ENCODE measurements around a stretch of chr12.

- PRO-cap = unidirectional peak, minus-strand start at chr12:96366168
- RAMPAGE, long total RNA, 4 experiments = start-site peak on the minus strand in 1 of 4 experiments, at chr12:96365931-96366074 at its widest, 6 reads per replicate
Observed at GRCh38 chr12:96365747-96366220, 34.5 kb downstream of the CDK17 start.

GRCh38 chr12:96400793-96401843 is 879 bp upstream of the CDK17 start:
- PRO-cap = unidirectional peak, minus-strand start at chr12:96401459
- RAMPAGE, long total RNA, 4 experiments = no peak in any of the 4 experiments

DNA sequence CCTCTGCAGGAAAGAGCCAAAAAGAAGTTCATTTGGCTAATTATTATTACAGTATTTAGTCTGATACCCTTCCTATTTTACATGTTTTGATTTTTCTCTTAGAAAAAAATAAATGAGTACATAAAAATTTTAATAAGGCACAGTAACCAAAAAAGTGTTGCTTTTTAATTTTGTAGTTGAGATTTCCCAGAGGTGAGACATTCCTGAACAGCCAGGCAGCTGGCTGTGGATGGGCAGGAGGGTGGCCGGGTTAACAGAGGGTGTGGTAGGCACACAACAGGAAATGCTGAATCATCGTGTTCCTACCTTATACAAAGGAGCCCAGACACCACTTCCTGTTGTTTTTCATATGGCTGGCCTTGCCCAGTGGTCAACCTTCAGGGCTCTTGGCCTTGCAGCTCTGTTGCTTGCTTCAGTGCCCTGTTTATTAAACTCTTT is 11.6 kb downstream of the CFAP54 start:
- PRO-cap = unidirectional peak, plus-strand start at position 338 of the sequence
- RAMPAGE, long total RNA, 4 experiments = no peak in any of the 4 experiments

DNA sequence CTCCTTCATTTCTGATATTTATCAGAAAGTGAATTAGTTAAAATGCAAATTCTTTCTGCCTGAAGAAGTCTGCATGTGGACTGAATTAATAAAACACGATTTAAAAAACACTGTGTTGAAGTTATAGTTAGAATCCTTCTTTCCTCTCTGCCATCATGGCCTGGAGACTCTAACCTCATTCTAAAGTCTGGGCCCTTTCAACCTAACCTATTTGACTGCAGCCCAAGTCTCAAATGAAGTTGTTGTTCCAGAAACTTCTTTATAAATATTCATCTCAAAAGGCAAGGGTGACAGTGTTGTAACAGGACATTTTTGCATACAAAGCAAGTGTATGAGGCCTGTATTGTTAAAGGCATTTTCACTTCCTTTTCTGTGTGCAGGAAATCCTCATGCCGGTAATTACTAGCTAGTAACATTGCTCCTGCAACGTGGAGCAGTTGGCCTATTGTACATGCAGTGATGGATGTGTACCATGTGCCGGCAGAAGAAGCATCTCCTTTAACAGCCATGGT is 399.0 kb downstream of the NEDD1 start:
- PRO-cap = unidirectional peak, minus-strand start at position 234 of the sequence
- RAMPAGE, long total RNA, 4 experiments = no peak in any of the 4 experiments

GRCh38 chr12:97512289-97512974 is 605.4 kb downstream of the NEDD1 start:
- PRO-cap = no peak
- RAMPAGE, long total RNA, 4 experiments = no peak in any of the 4 experiments

DNA sequence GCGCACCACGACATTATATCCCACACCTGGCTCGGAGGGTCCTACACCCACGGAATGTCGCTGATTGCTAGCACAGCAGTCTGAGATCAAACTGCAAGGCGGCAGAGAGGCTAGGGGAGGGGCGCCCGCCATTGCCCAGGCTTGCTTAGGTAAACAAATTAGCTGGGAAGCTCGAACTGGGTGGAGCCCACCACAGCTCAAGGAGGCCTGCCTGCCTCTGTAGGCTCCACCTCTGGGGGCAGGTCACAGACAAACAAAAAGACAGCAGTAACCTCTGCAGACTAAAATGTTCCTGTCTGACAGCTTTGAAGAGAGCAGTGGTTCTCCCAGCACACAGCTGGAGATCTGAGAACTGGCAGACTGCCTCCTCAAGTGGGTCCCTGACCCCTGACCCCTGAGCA is 791.2 kb upstream of the TMPO start:
- PRO-cap = unidirectional peak, plus-strand start at position 284 of the sequence
- RAMPAGE, long total RNA, 4 experiments = no peak in any of the 4 experiments

- PRO-cap = unidirectional peak, plus-strand start at chr12:98490684
- RAMPAGE, long total RNA, 4 experiments = no peak in any of the 4 experiments
Observed at GRCh38 chr12:98490242-98490858, 25.0 kb upstream of the TMPO start.

DNA sequence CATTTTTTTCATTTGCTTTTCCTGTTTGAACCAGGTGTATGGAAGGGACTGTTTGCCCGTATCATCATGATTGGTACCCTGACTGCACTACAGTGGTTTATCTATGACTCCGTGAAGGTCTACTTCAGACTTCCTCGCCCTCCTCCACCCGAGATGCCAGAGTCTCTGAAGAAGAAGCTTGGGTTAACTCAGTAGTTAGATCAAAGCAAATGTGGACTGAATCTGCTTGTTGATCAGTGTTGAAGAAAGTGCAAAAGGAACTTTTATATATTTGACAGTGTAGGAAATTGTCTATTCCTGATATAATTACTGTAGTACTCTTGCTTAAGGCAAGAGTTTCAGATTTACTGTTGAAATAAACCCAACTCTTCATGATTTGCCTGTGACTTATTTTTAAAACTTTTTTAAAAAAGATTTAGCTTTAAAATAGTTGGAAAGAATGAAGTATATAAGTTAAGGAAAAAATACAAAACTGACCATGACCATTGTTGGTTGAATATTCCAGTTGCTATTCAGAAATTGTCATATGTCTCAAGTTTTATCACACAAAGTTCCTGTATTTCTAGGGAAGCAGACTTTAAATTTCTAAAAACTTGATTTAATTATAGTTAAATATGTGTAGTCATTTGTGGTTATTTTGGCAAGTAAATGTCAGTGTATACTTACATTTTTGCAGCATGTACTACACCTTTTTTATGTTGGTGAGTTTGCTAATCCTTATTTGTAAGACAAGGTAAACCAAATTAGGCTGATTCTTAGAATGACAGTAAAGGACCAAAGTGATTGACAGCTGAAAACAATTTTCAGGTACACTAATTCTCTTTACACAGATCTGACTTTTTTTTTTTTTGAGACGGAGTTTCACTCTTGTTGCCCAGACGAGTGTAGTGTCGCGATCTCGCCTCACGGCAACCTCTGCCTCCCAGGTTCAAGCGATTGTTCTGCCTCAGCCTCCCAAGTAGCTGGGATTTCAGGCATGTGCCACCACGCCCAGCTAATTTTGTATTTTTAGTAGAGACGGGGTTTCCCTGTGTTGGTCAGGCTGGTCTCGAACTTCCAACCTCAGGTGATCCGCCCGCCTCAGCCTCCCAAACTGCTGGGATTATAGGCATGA is 8.2 kb downstream of the SLC25A3 start:
- PRO-cap = no peak
- RAMPAGE, long total RNA, 4 experiments = no peak in any of the 4 experiments

DNA sequence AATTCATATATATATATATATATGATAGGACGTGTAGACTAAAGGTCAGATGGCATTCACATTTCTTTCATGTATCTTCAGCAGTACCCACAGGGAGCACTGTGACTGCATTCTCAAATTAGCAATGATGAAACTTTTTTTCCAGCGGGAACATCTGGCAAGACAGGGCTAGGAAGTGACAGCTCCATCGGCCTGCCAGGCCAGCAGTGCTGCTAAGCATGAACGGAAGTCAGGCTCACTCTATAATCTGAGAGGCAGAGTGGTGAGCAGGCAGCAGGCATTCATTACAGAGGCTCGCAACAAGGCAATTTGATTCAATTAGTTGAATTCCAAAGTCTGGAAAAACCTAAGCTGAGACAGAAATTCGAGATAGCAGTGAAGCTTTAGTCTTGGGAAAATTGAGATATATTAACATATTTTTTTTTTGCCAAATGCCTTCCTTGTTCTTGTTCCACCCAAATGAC is 414.7 kb downstream of the APAF1 start:
- PRO-cap = no peak
- RAMPAGE, long total RNA, 4 experiments = no peak in any of the 4 experiments

GRCh38 chr12:99154450-99155072 is 493.0 kb upstream of the GARIN6 start:
- PRO-cap = no peak
- RAMPAGE, long total RNA, 4 experiments = no peak in any of the 4 experiments

DNA sequence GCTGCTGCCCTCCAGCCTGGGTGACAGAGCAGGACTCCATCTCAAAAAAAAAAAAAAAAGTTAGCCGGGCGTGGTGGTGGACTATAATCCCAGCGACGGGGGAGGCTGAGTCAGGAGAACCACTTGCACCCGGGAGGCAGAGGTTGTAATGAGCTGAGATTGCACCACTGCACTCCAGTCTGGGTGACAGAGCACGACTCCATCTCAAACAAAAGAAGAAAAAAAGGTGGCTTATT is 53.5 kb downstream of the SLC17A8 start:
- PRO-cap = no peak
- RAMPAGE, long total RNA, 4 experiments = start-site peak on the plus strand in 3 of 4 experiments, centred at positions 149 to 161 of the sequence, 136 to 777 reads per replicate

DNA sequence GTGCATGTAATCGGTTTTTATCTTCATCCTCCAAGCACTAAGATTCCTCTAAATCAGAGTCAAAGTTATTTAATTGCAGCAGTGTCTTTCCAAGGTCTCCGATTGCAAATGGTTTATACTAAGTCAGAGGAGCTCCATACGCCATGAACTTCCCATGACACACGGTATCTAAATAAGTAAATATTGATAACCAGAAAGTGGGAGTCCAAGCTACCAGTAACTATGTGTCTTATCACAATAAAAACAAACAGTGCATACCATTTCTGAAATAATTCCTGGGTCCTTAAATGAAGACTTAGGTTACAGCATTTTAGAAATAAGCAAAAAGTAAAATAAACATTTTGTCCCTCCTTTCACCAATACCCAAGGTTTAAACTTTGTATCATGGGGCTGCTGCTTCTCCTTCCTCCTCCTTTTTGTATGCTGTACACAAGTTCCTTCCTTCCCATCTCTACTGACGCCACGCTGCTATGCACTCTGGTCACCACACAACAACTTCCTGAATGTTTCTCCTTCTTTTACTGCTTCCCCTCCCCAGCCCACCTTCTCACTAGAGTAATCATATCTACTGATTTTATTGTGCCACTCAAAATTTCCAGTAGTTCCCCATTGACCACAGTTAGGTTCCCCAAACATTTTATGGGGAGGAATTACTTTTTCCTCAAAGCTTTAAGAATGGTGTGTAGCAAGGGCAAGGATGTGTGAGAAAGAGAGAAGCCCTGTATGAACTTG is 10.7 kb downstream of the NR1H4 start:
- PRO-cap = no peak
- RAMPAGE, long total RNA, 4 experiments = no peak in any of the 4 experiments

- PRO-cap = no peak
- RAMPAGE, long total RNA, 4 experiments = no peak in any of the 4 experiments
Observed at GRCh38 chr12:101204859-101205378, 5.1 kb downstream of the SLC5A8 start.

DNA sequence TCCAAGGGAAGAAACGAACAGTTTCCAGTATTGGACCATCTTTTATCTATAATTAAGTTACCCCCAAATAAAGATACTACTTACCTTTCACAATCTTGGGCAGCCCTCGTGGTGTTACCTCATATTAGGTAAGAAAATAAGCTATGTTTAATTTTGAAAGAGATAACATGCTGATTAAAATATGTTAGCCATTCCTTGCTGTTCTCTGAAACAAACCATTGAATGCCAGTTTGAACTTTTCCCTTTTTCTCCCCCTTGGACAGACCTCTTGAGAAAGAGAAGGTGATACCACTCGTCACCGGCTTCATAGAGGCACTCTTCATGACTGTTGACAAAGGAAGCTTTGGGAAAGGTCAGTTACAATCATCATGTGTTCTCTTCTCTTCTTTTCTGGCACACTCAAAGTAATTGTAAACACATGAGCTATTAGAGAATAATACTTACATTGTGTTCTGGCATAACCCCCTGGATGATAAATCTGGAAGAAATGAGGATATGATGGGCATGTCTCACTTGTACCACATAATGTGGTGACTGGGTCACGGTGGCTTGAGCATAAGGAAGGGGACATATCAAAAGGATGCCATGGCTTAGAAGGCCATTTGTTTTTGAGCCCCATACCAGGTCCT is 19.9 kb downstream of the UTP20 start:
- PRO-cap = no peak
- RAMPAGE, long total RNA, 4 experiments = no peak in any of the 4 experiments

GRCh38 chr12:101680196-101680588 is 17.2 kb upstream of the CHPT1 start:
- PRO-cap = no peak
- RAMPAGE, long total RNA, 4 experiments = no peak in any of the 4 experiments

DNA sequence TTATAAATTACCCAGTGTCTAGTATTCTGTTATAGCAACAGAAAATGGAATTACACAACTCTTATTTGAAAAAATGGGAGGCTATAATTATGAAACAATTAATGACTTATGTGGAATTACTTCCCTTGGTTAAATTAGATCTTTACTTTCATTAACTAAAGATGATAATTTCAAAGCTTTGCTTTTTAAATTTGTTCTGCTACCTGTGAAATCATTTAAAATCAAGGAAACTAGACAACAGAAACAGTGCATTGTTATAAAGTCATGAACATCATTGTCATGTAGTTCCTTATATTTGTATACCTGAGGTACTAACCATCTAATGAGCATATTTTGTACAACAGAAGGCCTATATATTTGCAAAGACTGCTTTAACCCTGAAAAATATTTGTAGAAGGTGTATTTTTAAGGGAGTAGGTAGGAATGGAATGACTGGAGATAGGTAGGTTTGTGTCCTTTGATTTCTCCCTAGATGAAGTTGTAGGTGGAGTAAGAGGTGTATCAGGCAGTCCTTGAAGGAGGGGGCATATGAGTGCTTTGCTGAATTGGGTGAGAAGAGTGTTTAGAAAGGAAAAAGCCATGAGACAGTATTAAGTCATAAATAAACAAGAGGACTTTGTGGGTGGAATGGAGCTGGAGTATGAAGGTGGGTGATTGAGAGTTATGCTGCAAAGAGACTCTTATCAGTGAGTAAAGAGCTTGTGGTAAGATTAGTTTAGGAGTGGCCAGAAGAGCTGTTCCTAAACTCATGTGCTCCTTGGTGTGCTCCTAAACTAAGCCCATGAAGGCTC is 9.4 kb downstream of the CHPT1 start:
- PRO-cap = no peak
- RAMPAGE, long total RNA, 4 experiments = no peak in any of the 4 experiments

- PRO-cap = no peak
- RAMPAGE, long total RNA, 4 experiments = no peak in any of the 4 experiments
Observed at GRCh38 chr12:101764108-101765505, 25.3 kb upstream of the SYCP3 start.

DNA sequence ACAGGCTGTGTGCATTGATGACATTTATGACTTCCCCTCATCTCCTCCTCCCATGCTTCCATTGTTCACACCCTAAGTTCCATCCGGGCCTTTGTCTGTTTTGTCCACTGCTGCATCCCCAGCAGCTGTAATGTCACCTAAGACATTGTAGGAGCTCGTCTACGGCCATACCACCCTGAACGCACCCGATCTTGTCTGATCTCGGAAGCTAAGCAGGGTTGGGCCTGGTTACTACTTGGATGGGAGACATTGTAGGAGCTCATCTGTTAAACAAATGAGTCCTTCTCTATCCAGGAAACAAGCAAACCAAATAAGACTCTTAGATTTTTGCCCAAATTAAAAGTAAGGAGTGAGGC is 40.4 kb upstream of the SYCP3 start:
- PRO-cap = no peak
- RAMPAGE, long total RNA, 4 experiments = no peak in any of the 4 experiments

GRCh38 chr12:101876700-101877080 is 690 bp upstream of the DRAM1 start:
- PRO-cap = no peak
- RAMPAGE, long total RNA, 4 experiments = no peak in any of the 4 experiments

GRCh38 chr12:101894591-101895114 is 17.3 kb downstream of the DRAM1 start:
- PRO-cap = no peak
- RAMPAGE, long total RNA, 4 experiments = no peak in any of the 4 experiments

Measured in Peyer's patch (tissue), 4 donors.